ENCODE results near the genes GNL3 and PRKCD.

DNA sequence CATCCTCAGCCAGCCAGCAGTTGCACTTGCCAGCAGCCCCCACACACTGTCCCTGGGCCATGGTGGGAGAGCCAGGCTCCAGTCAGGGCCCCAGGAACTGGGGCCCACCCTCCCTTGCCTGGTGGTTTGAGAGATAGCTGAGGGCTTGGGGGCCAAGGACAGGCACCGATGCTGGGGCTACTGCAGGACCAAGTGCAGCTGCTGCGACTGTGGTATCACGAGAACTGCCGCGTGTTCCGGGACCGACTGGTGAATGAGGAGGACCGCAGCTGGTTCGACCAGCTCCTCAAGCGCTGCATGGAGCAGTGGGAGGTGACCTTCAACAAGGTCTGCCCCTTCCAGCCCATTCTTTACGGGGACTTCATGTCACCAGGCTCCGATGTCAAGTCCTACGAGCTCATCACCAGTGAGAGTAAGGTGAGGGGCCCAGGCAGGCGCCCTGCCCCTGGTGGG, 30.1 kb downstream of the BAP1 start:
- PRO-cap: no peak
- RAMPAGE, long total RNA, 4 experiments: no peak in any of the 4 experiments

DNA sequence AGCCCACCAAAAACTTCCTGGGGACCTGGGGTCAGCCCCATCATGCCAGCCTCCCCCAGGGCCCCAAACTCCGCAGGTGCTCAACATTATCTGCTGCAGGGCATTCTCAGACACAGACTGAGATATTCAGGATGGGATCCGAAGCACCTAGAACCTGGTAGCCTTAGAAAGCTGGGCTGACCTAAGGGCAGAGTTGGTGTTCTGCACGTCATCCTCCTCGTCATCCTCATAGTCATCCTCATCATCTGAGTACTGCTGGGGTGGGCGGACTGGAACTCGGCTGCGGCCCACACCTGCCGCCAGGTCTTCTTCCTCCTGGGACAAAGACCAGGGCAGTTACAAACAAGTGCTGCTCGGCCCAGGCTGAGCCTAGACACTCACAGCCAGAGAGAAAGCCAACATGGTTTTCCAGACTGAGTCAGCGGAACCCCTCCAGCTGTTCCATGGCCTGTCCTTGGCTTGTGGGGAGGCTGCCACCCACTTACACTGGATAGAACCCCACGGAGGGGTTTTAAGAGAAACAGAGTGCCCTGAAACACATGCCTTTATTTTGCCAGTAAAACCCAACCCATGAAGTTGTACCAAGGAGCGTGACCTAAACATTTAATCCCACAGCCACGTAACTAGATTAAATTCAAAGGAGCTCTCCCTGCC, 5.4 kb downstream of the BAP1 start:
- PRO-cap: no peak
- RAMPAGE, long total RNA, 4 experiments: no peak in any of the 4 experiments

DNA sequence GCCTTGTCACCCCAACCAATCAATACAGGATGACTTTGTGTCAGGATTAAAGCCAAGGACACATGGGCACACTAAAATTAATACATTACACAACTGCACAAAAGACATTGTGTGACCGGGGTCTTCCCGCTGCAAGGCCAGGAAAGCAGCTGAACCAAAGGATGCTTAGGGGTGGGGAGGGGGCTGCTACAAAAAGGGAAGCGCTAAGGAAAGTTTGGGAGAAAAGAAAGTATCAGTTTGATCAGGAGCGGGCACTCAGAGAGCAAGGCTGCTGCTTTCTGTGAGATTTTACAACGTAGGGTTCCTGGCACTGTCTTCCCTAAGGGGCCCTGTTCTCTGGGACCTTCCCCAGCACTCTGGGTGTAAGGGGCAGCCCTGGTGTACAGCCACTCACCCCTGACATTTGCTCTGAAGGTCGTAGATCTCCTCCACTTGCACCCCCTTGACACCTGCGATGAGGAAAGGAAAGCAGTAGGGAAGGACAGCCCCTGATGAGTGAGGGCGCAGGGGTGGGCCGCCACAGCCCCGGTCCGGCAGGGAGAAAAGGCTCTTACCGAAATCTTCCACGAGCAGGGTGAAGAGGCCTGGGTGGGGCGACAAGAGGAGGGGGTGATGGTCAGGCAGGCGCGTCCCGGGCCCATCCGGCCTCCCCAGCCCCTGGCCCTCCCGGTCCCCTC, 510 bp downstream of the BAP1 start:
- PRO-cap: no peak
- RAMPAGE, long total RNA, 4 experiments: no peak in any of the 4 experiments

GRCh38 chr3:52412723-52413172, 2.3 kb downstream of the PHF7 start:
- PRO-cap: no peak
- RAMPAGE, long total RNA, 4 experiments: no peak in any of the 4 experiments

- PRO-cap: no peak
- RAMPAGE, long total RNA, 4 experiments: no peak in any of the 4 experiments
Measured at GRCh38 chr3:52481863-52482476, 13.2 kb upstream of the STAB1 start.

DNA sequence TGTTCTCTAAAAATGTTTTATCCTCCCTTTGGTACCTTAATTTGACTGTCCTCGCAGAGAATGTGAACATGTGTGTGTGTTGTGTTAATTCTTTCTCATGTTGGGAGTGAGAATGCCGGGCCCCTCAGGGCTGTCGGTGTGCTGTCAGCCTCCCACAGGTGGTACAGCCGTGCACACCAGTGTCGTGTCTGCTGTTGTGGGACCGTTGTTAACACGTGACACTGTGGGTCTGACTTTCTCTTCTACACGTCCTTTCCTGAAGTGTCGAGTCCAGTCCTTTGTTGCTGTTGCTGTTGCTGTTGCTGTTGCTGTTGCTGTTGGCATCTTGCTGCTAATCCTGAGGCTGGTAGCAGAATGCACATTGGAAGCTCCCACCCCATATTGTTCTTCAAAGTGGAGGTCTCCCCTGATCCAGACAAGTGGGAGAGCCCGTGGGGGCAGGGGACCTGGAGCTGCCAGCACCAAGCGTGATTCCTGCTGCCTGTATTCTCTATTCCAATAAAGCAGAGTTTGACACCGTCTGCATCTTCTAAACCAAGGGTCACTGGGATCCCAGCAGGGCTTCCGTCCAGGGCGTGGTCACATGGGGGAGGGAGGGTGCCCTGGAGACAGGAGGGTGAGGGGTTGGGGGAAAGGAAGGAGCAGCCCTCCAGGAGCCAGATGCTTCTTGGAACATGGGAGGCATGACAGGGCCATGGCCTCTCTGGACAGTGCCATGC, 2.4 kb upstream of the STAB1 start:
- PRO-cap: no peak
- RAMPAGE, long total RNA, 4 experiments: no peak in any of the 4 experiments

GRCh38 chr3:52609180-52610117, 73.0 kb downstream of the UQCC5 start:
- PRO-cap: no peak
- RAMPAGE, long total RNA, 4 experiments: no peak in any of the 4 experiments

DNA sequence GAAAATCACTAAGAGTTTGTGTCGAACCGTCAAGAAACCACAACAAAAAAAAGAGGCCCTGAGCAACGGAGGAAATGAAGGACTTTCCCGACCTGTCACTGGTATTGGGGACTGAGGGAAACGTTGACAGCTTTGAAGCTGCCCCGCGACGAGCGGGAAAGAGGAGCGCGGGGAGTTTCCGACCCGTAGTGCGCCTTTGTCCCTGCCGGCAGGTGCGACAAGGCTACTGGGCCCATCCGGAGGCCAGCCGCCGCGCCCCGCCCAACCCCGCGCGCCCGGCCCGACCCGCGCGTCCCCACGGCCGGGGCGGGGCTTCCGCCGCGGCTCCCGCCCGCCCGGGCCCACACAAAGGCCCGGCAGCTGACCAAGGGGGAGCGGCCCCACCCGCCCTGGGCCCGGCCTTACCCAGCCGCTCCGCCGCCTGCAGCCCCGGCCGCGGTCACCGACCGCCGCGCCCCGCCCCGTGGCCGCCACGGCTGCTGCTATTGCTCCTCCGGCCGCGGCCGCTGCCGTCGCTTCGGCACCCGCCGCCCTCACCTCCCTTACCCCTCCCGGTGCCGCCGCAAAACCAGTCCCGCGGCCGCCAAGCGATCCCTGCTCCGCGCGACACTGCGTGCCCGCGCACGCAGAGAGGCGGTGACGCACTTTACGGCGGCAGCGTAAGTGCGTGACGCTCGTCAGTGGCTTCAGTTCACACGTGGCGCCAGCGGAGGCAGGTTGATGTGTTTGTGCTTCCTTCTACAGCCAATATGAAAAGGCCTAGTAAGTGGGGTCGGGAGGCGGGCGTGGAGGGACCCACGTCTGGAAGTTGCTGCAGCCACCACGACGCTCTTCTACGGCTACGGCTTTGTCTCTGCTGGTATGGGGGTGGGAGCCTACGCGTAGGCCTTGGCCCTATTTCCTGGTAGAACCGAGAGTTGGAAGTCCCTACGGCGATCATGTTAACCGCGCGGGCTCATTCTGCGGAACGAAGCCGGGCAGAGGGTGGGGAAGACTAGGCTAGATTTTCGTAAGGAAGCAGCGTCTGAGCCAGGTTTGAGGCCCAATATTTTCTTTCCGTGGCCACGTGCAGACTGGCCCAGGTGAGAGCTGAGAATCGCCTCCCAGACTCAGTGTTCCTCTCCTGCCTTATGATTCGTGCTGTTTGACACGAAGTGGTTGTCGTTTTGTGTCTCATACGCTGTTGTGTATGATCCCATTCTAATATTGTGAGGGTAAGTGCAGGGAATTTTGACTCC, at the start of gene GNL3:
GNL3 (plus strand) TSS at position 689 of the 1,238 bp plus-strand sequence.
- PRO-cap: bidirectional peak, plus-strand start at position 348 of the sequence, minus-strand start at position 216 of the sequence; bidirectional peak, plus-strand start at position 689 of the sequence, minus-strand start at position 539 of the sequence
- RAMPAGE, long total RNA, 4 experiments: start-site peak on the plus strand in 2 of 4 experiments, centred at positions 661 to 779 of the sequence, 156 to 2,226 reads per replicate; start-site peak on the minus strand in 1 of 4 experiments, centred at position 251 of the sequence, 23 reads per replicate

GRCh38 chr3:52700276-52700944, 5.2 kb downstream of the GLT8D1 start:
- PRO-cap: no peak
- RAMPAGE, long total RNA, 4 experiments: no peak in any of the 4 experiments

DNA sequence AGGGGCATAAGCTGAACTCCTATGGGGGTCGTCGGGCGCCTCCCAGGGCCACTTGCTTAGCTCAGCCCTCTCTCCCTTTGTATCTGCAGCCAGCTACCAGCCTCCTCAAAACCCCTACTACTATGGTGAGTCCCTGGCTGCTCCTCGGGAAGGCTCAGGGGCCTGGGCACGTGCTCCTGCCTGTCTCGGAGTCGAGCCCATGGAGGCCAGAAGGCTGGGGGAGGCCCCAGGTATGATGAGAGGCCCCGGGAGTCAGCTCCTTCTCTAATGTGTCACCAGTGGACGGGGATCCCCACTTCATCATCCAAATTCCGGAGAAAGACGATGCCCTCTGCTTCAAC, 11.4 kb downstream of the ITIH3 start:
- PRO-cap: no peak
- RAMPAGE, long total RNA, 4 experiments: no peak in any of the 4 experiments

GRCh38 chr3:52816877-52817345, 13.6 kb downstream of the ITIH4 start:
- PRO-cap: no peak
- RAMPAGE, long total RNA, 4 experiments: no peak in any of the 4 experiments

GRCh38 chr3:52827230-52828304, 2.9 kb downstream of the ITIH4 start:
- PRO-cap: no peak
- RAMPAGE, long total RNA, 4 experiments: no peak in any of the 4 experiments

DNA sequence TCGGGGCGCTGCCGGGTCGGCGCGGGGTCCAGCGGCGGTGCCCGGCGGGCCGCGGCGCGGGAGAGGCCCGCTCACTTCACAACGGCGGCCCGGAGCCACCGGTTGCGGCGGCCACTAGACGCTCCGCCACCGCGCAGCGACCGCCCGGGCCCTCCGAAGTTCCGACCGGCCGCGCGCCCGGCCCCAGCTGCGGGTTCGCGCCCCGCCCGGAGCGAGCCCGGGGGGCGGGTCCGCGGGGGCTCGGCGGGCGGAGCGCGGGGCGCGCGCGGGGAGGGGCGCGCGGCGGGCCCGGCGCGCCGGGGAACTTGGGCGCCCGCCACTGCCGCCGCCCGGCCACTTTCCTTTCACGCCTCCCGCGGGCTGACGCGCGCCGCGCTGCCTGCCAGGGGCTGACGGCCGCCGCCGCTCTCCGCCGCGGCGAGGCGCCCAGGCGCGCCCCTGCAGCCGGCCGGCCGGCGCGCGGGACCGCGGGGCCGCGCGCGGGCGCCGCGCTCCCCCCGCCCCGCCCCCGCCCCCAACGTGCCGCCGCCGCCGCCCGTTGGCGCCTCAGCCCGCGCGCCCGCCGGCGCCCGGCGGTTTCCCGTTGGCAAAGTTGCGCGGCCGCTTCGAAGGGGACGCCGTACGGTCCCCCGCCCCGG, 639 bp downstream of the SFMBT1 start:
- PRO-cap: unidirectional peak, minus-strand start at position 167 of the sequence
- RAMPAGE, long total RNA, 4 experiments: no peak in any of the 4 experiments

GRCh38 chr3:53152235-53152456, 8.9 kb upstream of the PRKCD start:
- PRO-cap: no peak
- RAMPAGE, long total RNA, 4 experiments: no peak in any of the 4 experiments

DNA sequence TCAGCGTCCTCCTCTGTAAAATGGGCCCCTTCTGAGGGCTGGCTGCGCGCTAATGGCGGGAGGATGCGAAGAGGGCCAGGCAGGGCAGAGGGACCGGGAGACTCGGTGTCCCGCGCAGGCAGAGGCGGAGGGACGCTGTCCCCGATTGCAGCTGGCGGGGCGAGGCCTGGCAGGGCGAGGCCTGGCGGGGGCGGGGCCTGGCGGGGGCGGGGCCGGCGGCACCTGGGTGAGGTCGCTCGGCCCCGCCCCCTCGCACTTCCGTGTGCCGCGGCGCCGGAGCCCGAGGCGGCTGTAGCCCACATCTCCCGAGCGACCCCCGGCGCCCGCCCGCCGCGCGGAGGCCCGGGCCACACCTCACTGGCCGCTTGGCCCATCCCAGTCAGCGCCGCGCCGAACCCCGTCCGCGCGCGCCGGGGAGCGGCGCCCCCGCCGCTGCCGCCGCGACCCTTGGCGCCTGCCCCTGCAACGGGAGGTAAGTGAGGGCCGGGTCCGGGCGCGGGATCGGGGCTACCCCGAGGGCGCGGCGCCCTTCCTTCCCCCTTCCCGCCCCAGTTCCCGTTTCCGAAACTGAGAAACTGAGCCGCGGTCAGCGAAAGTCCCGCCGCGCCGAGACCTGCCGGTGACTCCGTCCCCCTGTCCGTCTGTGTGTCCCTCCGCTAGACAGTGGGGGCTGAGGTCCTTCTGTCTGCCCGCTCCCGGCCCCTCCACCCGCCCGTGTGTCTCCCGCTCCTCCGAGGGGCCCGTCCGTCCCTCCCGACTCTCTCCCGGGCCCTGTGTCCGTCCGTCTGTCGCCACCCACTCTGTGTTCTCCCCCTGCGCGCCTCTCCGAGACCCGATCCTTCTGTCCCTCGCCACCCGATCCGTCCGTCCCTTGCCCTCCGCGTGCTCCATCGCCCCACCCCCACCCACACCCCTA, at the start of gene PRKCD:
PRKCD (plus strand) TSS at position 253 of the 916 bp plus-strand sequence.
- PRO-cap: bidirectional peak, plus-strand start at position 255 of the sequence, minus-strand start at position 104 of the sequence
- RAMPAGE, long total RNA, 4 experiments: no peak in any of the 4 experiments

GRCh38 chr3:53252350-53253114, 3.3 kb downstream of the TKT start:
- PRO-cap: no peak
- RAMPAGE, long total RNA, 4 experiments: no peak in any of the 4 experiments

- PRO-cap: no peak
- RAMPAGE, long total RNA, 4 experiments: no peak in any of the 4 experiments
Measured at GRCh38 chr3:53291808-53292173, 36.0 kb upstream of the TKT start.

- PRO-cap: no peak
- RAMPAGE, long total RNA, 4 experiments: no peak in any of the 4 experiments
Measured at GRCh38 chr3:53842722-53843635, 3.2 kb downstream of the CHDH start.

DNA sequence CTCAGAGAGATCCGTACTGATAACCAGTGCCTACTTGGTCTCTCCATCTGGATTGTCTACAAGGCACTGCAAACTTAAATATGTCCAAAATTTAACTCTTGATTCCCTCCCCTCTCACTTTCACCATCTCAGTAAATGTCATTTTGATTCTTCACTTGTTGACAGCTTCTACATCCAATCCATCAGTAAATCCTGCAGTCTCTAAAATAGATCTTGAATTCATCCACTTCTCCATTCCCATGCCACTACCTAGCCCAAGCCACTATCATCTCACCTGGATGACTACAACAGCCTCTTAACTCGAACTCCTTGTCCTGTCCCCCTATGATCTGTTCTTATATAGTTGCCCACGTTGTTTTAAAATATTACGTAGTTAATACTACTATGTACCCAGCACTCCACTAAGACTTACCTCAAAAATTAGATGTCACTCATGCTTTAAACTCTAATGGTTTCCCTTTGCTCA, 686 bp upstream of the ACTR8 start:
- PRO-cap: no peak
- RAMPAGE, long total RNA, 4 experiments: no peak in any of the 4 experiments

GRCh38 chr3:54123283-54124176, 1.2 kb downstream of the CACNA2D3 start:
- PRO-cap: no peak
- RAMPAGE, long total RNA, 4 experiments: no peak in any of the 4 experiments